ENCODE measurements around the gene KIF21A.

- PRO-cap = no peak
- RAMPAGE, long total RNA, 4 experiments = no peak in any of the 4 experiments
Measured at GRCh38 chr12:39341647-39342312, 101.1 kb downstream of the KIF21A start.

- PRO-cap = bidirectional peak, plus-strand start at chr12:39443270, minus-strand start at chr12:39443120; bidirectional peak, plus-strand start at chr12:39443475, minus-strand start at chr12:39443400; bidirectional peak, plus-strand start at chr12:39443626, minus-strand start at chr12:39443630
- RAMPAGE, long total RNA, 4 experiments = no peak in any of the 4 experiments
Measured at GRCh38 chr12:39442959-39443764, at the start of gene KIF21A. TSS of gene KIF21A (minus strand) at chr12:39443120.

- PRO-cap = no peak
- RAMPAGE, long total RNA, 4 experiments = no peak in any of the 4 experiments
Measured at GRCh38 chr12:39620936-39621834, 1.6 kb upstream of the ABCD2 start.

DNA sequence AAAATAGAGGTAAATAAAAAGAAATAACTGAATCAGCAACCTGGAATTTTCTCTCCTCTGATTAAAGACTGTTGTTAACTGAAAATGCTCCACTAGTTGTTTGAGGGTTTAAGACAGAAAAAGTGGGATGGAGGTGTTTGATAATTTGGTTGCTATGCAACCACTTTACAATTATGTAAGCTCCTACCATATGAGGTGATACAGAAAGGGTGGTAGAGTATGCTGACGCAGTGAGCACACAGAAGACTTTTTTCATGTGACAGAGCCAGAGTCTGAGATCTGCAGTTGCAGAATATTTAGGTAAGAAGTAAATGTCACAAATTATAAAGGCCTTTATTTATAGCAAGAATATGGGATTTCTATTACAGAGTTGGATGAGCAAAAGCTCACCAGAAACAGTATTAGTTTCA, 50.5 kb upstream of the SLC2A13 start:
- PRO-cap = no peak
- RAMPAGE, long total RNA, 4 experiments = no peak in any of the 4 experiments

- PRO-cap = no peak
- RAMPAGE, long total RNA, 4 experiments = no peak in any of the 4 experiments
Measured at GRCh38 chr12:40226250-40226662, 1.5 kb downstream of the LRRK2 start.

GRCh38 chr12:40226663-40227555, 2.1 kb downstream of the LRRK2 start:
- PRO-cap = bidirectional peak, plus-strand start at chr12:40226847, minus-strand start at chr12:40226767
- RAMPAGE, long total RNA, 4 experiments = no peak in any of the 4 experiments

DNA sequence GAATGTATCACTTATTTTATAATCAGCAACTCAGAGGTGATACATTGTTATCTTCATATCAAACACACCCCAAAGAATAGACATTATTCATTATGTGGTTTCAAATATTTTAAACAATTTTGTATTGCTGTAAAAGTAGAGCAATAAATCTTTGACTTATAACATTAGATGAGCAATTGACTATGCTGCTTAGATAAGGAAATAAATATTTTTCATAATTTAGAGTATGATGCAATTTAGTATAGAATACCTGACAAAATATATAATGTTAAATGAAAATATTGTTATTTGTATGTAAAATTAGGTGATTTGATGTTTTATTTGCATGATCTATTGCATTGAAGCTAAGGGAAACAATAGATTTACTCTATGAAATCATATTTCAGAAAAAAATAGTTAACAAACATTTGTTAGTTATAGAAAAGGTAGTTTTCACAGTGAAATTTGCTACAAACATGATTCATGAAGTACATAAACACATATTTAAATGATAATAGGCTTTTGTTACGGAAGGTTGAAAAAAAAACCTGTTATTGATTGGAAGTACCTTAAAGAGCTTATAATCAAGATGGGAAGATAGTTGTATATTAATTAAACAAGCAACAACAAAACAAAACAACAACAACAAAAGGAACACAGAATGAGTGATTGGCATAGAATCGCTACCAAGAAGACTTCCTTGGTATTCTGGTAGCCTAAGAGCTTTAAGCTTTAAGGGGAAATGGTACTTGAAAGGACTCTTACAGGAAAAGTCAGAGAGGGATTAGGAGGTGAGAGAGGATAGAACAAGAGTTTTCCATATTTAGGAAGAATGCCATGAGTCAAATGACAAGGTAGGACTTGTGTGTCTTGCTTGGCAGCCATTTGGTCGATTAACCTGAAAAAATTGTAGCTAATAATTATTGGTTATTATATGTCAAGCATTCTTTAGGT, 14.8 kb downstream of the PDZRN4 start:
- PRO-cap = no peak
- RAMPAGE, long total RNA, 4 experiments = no peak in any of the 4 experiments

DNA sequence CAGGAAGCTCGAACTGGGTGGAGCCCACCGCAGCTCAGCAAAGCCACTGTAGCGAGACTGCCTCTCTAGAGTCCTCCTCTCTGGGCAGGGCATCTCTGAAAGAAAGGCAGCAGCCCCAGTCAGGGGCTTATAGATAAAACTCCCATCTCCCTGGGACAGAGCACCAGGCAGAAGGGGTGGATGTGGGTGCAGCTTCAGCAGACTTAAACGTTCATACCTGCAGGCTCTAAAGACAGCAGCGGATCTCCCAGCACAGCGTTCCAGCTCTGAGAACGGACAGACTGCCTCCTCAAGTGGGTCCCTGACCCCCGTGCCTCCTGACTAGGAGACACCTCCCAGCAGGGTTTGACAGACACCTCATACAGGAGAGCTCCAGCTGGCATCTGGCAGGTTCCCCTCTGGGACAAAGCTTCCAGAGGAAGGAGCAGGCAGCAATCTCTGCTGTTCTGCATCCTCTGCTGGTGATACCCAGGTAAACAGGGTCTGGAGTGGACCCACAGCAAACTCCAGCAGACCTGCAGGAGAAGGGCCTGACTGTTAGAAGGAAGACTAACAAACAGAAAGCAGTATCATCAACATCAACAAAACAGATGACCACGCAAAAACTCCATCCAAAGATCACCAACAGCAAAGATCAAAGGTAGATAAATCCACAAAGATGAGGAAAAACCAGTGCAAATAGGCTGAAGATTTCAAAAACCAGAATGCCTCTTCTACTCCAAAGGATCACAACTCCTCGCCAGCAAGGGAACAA, 92.7 kb downstream of the PDZRN4 start:
- PRO-cap = no peak
- RAMPAGE, long total RNA, 4 experiments = start-site peak on the plus strand in 2 of 4 experiments, centred at positions 195 to 535 of the sequence, 7 to 27 reads per replicate

DNA sequence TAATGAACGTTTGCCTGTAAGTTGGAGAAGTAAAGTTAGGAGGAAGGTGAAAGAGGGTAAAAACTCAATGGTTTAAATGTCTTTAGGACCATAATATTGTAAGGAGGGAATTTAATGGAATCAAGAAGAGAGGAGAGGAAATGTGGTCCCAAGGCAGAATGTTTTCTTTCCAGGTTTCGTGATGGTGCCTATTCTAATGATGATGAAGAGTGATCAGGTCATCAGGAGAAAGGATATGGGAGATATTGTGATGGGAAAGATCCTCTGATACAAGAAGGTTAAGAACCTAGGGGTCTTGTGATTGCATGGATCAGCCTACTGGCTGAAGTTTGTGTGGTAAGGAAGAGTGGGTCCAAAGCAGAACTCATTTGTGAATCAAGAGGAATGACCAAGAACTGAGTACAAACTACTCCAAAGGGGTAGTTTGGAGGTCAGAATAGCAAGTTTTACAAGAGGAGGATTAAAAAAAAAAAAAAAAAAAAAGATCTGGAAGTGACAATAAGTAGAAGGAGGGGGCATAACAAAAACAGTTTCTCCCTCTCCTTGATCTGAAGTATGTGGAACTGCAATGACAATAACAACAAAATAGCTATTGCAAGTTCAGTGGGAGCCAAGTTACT, 144.3 kb downstream of the PDZRN4 start:
- PRO-cap = no peak
- RAMPAGE, long total RNA, 4 experiments = start-site peak on the plus strand in 1 of 4 experiments, centred at position 305 of the sequence, 36 reads per replicate

- PRO-cap = bidirectional peak, plus-strand start at chr12:41932678, minus-strand start at chr12:41932592
- RAMPAGE, long total RNA, 4 experiments = no peak in any of the 4 experiments
Measured at GRCh38 chr12:41932245-41933070, 212.2 kb downstream of the GXYLT1 start.

DNA sequence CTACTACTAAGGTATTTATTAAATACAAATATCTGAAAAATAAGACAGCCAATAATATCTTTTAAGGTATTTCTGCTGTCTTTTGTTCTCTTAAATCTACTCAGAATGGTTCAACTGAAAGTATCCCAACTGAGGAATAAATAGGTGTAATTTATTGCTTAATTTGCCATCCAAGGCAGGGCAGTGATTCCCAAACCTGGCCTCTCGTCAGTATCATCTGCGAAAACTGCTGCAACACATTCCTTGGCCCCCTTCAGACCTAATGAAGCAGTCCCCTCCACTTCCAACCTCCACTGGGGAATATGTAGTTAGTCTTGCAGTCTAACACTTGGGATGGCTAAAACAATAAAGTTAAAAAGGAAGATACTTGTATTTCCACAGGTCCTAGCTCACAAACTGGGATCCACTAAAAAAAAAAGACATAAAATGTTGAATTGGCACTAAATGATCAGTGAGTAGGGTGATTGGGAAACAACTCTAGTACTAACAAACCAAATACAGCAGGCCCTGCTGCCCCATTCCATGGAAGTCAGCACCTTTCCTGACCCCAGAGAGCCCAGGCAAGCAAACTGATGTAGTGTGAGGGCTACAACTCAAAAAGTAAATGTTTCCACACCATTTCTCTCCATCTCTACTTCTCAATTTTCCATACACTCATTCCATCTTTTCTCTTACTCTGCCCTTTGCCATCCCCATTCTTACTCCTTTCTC, 60.9 kb downstream of the GXYLT1 start:
- PRO-cap = no peak
- RAMPAGE, long total RNA, 4 experiments = no peak in any of the 4 experiments

- PRO-cap = no peak
- RAMPAGE, long total RNA, 4 experiments = no peak in any of the 4 experiments
Measured at GRCh38 chr12:42234986-42235351, 3.1 kb downstream of the YAF2 start.

DNA sequence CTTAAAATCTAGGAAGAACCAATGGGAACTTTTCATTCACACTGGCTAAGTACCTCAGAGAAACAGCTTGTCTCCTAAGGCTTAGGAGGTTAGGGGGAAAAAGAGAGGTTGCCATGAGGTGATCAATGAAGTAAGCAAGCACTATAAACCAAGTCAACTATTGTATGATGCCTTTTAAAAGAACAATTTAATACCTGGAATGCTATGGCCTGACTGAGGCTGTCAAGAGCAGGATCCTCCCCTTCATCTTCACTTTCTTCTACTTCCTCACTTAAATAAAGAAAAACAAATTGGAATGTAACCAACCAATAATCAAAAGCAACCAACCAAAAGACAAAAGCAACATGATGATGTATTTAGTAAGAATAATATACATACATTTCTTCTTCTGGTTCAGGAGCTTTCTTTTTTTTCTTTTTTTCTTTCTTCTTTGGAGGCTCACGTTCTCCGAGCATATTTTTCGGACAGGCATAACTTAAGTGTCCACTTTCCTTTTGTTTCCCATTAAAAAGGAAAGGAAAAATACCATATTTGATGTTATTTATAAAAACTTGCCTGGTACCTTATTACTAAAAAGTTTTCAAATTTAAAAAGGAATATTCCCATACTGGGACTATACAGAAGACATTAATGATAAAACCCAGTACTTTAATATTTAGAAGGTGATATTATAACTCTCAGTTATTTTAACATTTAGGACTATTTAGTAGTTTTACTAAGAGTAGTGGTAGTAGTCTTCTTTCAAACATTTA, 12.2 kb downstream of the ZCRB1 start:
- PRO-cap = no peak
- RAMPAGE, long total RNA, 4 experiments = no peak in any of the 4 experiments

- PRO-cap = no peak
- RAMPAGE, long total RNA, 4 experiments = no peak in any of the 4 experiments
Measured at GRCh38 chr12:42387935-42388508, 62.1 kb downstream of the PPHLN1 start.

- PRO-cap = no peak
- RAMPAGE, long total RNA, 4 experiments = no peak in any of the 4 experiments
Measured at GRCh38 chr12:42587762-42588469, 1.6 kb downstream of the PRICKLE1 start.

- PRO-cap = no peak
- RAMPAGE, long total RNA, 4 experiments = no peak in any of the 4 experiments
Measured at GRCh38 chr12:45250550-45251146, 34.8 kb downstream of the ANO6 start.

DNA sequence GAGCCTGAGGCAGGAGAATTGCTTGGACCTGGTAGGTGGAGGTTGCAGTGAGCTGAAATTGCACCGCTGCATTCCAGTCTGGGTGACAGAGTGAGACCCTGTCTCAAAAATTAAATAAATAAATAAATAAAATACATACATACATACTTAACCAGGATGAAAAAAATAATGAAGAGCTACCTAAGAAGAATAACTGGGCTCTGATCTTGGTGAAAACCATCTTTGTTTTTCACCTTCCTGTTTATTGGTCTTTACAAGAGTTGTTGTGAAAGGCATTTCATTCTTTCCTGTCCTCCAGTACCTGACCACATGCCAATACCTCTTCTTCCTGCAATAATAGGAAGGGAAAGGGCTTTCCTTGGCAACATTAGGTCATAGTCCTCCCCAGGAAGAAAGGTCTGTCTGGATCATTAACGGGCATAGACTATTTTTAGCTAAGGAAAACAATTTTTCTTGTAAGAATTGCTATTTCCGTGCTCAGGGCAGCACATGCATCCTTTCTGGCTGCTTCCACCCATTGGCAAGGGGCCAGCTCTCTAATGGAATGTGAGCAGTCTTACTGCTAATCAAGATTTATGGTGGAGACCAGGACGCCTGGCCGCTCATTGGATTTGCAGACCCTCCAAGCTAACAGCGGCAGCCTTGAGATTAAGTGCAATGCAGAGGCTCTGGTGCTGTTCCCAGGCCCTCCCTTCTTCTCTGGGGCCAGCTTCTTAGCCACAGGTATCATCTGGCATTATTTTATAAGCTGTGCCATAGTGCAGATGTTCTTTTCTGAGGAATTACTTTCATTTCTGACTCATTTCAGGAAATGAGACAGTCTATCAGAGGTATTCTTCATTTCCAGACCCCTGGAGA, 52.7 kb downstream of the ANO6 start:
- PRO-cap = no peak
- RAMPAGE, long total RNA, 4 experiments = no peak in any of the 4 experiments

- PRO-cap = bidirectional peak, plus-strand start at chr12:45730530, minus-strand start at chr12:45730502
- RAMPAGE, long total RNA, 4 experiments = no peak in any of the 4 experiments
Measured at GRCh38 chr12:45730443-45731190, 1.1 kb downstream of the ARID2 start.

DNA sequence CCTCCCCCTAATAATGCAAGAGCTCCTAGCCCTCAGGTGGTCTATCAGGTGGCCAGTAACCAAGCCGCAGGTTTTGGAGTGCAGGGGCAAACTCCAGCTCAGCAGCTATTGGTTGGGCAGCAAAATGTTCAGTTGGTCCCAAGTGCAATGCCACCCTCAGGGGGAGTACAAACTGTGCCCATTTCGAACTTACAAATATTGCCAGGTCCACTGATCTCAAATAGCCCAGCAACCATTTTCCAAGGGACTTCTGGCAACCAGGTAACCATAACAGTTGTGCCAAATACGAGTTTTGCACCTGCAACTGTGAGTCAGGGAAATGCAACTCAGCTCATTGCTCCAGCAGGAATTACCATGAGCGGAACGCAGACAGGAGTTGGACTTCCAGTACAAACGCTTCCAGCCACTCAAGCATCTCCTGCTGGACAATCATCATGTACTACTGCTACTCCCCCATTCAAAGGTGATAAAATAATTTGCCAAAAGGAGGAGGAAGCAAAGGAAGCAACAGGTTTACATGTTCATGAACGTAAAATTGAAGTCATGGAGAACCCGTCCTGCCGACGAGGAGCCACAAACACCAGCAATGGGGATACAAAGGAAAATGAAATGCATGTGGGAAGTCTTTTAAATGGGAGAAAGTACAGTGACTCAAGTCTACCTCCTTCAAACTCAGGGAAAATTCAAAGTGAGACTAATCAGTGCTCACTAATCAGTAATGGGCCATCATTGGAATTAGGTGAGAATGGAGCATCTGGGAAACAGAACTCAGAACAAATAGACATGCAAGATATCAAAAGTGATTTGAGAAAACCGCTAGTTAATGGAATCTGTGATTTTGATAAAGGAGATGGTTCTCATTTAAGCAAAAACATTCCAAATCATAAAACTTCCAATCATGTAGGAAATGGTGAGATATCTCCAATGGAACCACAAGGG, 122.1 kb downstream of the ARID2 start:
- PRO-cap = no peak
- RAMPAGE, long total RNA, 4 experiments = no peak in any of the 4 experiments

DNA sequence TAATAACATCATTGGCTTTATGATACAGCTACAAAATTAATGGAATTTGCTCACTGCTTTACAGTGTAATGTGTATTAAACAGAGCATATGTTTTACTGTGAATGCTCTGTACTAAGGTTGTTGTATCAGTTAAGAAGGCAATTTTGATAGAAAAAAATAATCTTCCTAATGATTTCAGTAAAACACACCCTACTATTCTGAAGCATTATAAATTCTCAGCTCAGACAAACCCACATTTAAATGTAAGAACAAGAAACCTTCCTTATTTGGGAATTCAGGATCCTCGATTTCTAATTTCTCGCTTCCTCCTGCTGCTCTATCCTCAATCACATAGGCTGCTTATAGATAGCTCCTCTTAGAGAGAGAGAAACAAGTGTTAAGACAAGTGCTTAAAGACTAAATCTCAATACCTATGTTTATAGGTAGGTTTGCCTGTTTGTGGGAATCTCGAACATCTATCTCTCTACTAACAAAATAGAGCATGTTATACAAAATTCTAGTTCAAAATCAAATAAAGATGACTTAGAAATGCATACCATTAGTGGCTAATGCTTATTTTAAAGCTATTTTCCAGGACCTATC, 34.4 kb downstream of the SCAF11 start:
- PRO-cap = no peak
- RAMPAGE, long total RNA, 4 experiments = no peak in any of the 4 experiments